Parietal lobe (tissue), 2 donors: Measurements from ENCODE around the genes SIGLEC14, FPR3 and ZNF415.

GRCh38 chr19:51547712-51548948 is 16.7 kb upstream of the SIGLEC6 start:
- RAMPAGE, long total RNA: no peak

DNA sequence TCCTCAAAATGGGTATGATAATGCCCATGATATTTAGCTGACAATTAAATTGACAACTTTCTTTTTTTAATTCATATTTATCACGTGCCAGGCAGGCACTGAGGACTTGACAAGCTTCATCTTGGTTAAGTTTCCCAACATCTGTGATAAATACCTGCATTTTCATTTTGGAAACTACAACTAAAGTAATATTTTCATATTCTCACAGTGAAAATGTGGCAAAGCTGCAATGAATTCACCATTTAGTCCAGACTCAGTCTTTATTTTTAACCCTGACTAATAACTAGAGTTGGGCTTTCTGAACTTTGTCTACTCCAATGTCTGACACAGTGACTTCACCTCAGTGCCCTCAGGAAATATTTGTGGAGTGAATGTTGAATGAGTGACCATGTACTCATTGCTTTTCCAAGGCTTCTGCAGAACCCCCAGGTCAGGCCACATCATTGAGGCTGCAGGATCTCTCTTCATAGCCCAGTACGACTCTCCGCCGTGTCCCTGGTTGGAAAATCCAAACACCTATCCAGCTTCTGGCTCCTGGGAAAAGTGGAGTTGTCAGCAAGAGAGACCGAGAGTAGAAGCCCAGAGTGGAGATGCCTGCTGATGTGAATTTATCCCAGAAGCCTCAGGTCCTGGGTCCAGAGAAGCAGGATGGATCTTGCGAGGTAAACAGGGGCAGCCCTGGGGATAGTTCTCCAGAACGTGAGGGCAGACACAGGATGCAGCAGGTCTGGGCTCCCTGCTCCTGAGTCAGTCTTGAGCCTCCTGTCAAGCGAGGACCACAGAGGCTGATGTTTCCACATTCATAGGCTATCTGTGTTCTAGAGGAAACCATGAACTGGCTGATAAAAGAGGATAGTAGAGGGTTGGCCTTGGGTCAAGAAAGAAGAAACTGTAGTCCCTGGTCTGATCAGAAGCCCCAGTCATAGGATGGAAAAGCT is 1.9 kb downstream of the ZNF175 start:
- RAMPAGE, long total RNA: no peak

- RAMPAGE, long total RNA: no peak
Observed at GRCh38 chr19:51598985-51599367, 27.9 kb downstream of the ZNF175 start.

GRCh38 chr19:51646662-51646997 is at the start of gene SIGLEC14:
Gene SIGLEC14 (minus strand): TSS chr19:51646825.
- RAMPAGE, long total RNA: no peak

GRCh38 chr19:51651533-51652057 is 5.0 kb upstream of the SIGLEC14 start:
- RAMPAGE, long total RNA: no peak

DNA sequence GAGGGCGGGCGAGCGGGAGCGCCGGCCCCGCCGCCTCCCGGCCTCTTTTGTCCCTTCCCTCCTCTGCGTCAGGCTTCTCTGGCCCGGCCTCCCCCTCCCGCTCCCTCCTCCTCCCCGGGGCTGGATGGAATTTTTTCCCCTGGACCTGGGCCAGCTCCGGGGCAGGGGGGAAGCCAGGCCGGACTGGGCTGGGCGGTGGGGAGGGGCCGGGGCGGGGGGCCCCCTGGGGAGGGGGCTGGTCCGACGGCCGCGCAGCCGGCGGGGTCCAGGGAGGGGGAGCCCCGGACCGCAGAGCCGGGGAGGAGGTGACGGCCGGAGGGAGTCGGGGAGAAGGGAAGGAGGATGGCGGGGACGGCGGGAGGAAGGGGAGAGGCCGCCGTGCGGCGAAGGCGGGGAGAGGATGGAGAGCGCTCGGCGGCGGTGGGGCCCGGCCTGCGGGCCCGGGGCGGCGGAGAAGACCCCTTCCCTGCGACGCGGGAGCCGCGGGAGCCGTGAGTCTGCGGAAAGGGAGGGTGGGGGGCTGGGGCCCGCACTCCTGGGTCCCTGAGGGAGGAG is 4.0 kb upstream of the SPACA6 start:
- RAMPAGE, long total RNA: no peak

DNA sequence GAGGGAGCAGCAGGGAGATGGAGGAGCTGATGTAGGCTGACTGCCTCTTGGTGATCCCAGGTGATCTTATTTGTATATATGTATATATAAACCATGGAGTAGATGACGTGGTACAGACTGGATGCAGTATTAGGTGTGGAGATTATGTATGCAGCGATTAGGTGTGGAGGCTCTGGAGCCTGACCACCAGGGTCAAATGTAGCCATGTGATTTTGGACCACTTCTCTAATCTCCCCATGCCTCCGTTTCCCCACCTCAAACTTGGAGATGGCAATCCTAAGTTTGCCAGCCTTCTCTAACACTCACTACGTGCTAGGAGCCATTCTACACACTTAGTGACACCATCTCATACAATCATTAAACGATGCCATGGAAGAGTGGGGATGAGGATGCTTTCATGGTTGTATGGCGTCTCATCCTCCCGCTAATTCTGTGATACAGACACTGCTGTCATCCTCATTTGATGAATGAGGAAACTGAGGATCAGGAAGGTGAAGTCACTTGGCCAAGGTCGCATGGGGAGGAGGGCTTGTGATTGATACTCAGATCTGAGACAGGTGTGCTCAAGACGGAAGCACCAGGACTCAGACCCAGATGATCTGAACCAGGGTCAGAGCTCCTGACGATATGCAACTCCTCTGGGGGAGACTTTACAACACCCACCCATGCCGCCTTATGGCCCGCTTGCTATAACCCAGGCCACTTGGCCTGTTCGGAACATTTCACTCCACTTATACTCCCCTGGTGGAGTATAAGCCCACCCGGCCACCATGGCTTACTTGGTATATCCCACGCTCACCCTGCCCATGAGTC is 4.7 kb downstream of the SPACA6 start:
- RAMPAGE, long total RNA: no peak

DNA sequence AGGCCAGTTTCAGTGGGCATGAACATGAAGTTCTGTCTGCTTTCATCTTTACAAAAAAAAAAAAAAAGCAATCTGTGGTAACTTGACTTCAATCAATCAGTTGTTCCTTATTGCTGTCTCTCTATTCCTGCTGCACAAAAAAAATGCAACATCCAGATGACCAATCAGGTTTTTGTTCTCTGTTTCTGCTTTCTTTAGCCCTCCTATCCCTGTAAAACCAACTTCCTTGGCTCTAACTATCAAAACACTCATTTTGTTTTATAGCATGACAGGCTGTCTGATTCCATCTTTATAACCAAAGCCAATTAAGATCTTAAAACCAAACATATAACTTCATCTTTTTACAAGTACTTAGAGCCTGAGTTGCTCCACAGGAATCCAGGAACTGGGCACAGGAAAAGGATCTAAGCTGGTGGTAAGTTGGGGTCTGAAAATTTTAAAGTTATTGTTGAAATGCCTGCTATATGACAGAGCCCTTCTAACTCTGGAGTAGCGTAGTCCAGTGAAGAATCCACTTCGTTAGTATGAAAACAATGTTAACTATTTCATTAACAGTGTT is at the start of gene FPR3:
Gene FPR3, plus strand, starts transcription at position 241 of the 559 bp plus-strand sequence.
- RAMPAGE, long total RNA: no peak

DNA sequence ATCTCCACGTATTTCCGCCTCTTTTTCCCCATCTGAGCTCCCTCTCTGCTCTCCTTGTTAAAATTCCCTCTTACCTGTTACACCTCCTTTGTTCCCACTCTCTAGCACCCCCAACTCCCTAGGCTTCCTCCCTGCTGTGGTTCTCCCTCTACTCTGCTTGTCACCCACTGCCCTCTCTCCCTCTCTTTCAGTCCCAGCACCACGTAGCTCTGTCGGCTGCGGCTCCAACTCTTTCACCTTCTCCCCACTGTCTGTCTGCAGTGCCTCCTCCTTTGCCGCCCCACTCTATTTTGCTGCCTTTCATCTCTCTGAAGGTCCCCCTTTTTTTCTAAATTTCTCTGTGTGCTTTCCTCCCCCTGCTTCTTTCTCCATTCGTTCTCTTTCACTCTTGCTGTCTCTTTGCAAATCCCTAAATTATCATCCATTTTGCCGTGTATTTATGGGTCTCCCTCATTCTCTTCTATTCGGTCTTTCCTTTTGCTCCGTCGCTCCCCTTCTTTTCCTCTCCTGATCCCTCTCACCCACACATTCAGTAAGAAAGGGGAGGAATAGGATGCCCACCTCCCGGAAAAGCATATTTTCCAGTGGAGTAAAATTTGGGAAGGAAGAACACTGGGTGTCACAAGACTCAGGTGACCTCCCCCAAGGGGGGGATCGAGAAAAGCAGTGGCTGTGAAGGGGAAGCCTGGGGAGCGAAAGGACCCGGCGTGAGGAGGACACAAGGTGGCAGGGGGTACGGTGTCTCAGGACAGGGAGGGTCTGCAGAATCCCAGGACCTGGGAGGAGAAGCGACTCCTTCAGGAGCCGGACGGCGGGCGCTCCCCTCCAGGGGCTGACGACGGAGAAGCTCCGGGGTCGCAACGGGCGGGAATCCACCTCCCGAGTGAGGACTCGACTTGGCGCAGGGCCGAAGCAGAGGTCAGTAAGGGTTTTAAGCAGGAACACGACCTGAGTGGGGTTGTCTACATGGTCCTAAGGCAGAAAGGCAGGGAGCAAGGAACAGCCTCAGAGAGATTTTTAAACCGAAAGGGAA is 819 bp downstream of the ZNF836 start:
- RAMPAGE, long total RNA: no peak

DNA sequence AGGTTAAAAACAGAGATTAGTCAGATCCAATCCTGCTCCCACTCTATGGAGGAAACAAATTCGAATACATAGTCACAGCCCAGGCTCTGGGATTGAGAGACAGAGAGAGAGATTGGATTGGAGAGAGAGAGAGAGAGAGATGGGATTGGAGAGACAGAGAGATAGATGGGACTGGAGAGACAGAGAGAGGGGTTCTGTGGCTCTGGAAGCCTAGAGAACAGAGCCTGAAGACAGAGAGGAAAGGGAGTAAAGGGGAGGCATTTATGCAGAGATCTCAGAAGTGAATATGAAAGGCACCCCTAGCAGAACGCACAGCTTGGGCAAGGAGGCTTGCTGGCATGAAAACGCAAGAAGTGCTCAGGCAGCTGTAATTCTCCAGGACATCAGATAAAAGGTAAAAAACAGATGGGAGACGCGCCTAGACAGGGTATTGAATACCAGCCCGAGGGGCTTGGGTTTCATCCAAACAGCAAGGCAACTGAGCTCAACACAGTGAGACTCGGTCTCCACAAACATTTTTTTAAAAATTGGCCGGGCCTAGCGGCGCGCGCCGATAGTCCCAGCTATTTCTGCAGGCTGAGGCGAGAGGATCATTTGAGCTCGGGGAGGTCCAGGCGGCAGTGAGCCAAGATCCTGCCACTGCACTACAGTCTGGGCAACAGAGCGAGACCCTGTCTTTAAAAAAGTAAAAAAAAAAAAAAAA is 938 bp upstream of the PPP2R1A start:
- RAMPAGE, long total RNA: no peak

GRCh38 chr19:52191014-52191482 is 1.2 kb downstream of the PPP2R1A start:
- RAMPAGE, long total RNA: no peak

DNA sequence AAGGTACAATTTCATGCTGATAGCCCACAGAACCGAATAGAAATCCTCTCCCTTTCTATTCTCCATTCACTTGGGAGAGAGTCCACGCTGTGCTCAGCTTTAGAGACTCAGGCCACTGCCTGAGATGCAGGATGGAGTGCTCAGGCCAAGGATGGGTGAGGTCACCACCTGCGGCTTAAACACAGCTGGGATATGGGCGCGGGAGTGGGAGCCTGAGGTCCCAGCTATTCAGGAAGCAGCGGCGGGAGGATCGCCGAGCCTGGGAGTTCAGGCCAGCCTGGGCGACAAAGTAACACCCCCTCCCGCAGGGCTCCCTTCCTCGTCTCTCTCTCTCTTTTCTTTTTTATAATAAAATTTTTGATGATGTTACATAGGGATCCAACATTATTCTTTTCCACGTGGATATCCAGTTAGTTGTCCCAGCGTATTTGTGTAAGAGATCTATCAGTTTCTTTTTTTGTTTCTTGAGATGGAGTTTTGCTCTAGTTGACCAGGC is 51.6 kb downstream of the ENSG00000269825 start:
- RAMPAGE, long total RNA: no peak

DNA sequence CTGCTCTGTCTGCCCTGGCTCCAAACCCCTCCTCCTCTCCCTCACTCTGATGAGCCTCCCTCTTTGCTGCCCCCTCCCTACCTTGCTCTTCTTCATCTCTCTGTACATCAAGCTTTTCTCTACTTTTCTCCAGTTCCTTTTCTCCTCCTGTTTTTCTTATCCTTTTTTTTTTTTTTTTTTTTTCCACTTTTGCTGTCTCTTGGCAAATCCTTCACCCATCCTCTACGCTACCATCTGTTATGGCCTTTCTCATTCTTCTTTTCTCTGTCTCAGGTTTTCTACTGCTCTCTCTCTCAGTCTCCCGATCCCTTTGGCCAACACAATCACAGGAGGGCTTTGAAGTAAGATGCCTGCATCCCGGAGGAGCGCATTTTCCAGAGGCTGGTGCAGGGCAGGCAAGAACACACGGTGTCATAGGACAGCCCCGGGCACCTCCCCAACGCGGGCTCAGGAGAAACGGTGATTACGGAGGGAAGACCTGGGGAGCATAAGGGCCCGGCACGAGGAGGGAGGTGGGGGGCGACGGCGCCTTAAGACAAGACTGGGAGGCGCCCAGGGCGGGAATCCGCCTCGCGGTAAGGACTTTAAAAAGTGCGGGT is 18.5 kb upstream of the ZNF888 start:
- RAMPAGE, long total RNA: no peak

DNA sequence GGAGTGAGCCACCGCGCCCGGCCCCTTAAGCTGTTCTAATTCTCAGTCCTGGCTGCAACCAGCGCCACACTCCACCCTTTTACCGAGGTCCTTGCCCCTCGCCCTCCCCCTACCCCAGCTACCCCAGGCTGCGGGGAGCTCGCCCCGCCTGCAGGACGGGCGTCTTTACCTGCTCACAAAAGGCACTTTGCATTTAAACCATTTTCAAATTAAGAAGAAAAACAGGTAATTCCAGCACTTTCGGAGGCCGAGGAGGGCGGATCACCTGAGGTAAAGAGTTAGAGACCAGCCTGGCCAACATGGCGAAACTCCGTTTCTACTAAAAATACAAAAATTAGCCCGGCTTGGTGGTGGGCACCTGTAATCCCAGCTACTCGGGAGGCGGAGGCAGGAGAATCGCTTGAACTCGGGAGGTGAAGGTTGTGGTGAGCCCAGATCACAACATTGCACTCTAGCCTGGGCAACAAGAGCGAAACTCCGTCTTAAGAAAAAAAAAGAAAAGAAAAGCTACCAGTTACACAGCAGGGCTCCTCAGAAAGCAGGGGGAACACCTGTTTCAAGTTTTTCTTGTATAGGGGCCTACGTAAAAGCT is 16.0 kb upstream of the ERVV-1 start:
- RAMPAGE, long total RNA: no peak

GRCh38 chr19:53007196-53007846 is 6.4 kb upstream of the ERVV-1 start:
- RAMPAGE, long total RNA: no peak

DNA sequence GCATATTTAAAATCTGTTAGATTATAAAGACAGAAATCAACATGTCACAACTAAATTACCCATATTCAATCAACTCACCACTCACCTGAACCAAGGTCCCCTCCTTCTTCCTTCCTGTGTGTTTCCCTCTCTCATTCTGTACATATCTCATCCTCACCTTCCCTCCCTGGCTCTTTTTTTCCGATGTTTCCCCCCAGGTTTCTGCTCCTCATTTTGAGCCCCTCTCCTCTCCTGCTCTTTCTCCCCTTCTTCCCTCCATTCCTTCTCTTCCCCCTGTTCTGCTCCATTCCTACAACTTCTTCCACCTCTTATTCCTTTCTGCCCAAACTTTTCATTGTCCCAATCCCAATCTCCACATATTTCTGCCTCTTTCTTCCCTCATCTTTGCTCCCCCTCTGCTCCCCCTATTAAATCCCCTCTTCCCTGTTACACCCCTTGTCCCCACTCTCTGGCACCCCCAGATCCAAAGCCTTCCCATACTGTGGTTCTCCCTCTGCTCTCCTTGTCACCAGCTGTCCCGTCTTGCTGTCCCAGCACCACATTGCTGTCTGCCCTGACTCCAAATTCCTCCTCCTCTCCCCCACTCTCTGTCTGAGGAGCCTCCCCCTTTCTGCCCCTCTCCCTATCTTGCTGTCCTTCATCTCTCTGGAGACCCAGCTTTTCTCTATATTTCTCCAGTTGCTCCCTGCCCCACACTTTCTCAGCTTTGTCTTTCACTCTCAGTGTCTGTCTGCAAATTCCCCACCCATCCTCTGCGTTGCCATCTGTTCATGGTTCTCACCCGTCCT is 13.4 kb downstream of the ZNF160 start:
- RAMPAGE, long total RNA: no peak

DNA sequence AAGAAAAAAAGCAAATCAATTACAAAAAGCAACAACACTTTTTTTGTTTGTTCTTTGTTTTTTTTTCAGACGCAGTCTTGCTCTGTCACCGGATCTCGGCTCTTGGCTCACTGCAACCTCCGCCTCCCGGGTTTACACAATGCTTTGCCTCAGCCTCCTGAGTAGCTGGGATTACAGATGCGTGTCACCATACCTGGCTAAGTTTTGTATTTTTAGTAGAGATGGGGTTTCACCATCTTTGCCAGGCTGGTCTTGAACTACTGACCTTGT is 2.2 kb downstream of the ZNF415 start:
- RAMPAGE, long total RNA: no peak

- RAMPAGE, long total RNA: no peak
Observed at GRCh38 chr19:53132577-53133289, at the start of gene ZNF415. Gene ZNF415 (minus strand): TSS chr19:53132910.

DNA sequence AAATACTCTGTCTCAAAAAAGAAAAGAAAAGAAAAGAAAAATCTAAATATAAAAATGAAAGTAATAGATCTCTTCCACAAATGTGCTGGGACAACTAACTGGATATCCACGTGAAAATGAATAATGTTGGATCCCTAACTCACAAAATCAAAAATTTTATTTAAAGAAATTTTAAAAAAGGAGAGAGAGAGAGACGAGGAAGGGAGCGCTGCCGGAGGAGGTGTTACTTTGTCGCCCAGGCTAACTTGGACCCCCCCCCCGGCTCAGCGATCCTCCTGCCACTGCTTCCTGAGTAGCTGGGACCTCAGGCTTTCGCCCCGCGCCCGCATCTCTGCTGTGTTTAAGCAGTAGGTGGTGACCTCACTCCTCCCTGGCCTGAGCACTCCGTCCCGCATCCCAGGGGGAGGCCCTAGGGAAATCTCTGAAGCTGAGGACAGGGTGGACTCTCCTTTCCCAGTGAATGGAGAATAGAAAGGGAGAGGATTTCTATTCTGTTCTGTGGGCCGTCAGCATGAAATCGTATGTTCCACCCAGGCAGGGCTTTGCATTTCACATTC is 547 bp upstream of the ZNF845 start:
- RAMPAGE, long total RNA: no peak

- RAMPAGE, long total RNA: no peak
Observed at GRCh38 chr19:53544970-53545607, 7.1 kb downstream of the ZNF331 start.